GM23338 (cell line): ENCODE measurements around a stretch of chr12.

GRCh38 chr12:108966341-108966567 is 54.6 kb downstream of the SVOP start:
- PRO-cap = no peak
- RAMPAGE, long total RNA = no peak

GRCh38 chr12:109069443-109070675 is 17.5 kb downstream of the USP30 start:
- PRO-cap = bidirectional peak, plus-strand start at chr12:109069778, minus-strand start at chr12:109069716; bidirectional peak, plus-strand start at chr12:109070015, minus-strand start at chr12:109070037; bidirectional peak, plus-strand start at chr12:109070202, minus-strand start at chr12:109070221
- RAMPAGE, long total RNA = no peak

GRCh38 chr12:109091800-109092321 is 1.4 kb downstream of the ALKBH2 start:
- PRO-cap = no peak
- RAMPAGE, long total RNA = no peak

DNA sequence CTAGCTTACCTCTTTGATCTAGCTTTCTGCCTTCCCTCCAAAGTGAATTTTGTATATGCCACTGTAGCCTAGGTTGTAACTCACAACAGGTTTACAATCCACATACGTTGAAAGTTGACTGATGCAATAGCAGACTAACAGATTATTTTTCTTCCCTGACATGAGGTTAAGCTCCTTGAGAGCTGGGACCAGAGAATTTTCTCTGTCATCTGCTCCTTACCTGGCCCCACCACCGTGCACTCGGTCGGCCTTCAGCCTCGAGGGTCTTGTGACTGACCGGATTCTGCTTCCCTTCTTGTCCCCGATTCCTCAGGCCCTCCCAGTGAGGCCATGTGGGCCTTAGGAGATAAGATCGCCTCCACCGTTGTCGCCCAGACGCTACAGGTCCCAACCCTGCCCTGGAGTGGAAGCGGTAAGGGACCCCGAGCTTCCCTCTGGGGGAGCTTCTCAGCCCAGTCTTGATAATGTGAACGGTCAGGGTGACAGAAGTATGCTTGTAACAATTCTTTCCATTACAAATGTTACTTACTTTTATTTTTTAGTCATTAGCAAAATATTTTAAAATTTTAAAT is 57.5 kb downstream of the ACACB start:
- PRO-cap = no peak
- RAMPAGE, long total RNA = no peak

- PRO-cap = no peak
- RAMPAGE, long total RNA = no peak
Measured at GRCh38 chr12:109196863-109197929, 80.8 kb downstream of the ACACB start.

GRCh38 chr12:109222265-109222474 is 86.9 kb downstream of the FOXN4 start:
- PRO-cap = no peak
- RAMPAGE, long total RNA = no peak

DNA sequence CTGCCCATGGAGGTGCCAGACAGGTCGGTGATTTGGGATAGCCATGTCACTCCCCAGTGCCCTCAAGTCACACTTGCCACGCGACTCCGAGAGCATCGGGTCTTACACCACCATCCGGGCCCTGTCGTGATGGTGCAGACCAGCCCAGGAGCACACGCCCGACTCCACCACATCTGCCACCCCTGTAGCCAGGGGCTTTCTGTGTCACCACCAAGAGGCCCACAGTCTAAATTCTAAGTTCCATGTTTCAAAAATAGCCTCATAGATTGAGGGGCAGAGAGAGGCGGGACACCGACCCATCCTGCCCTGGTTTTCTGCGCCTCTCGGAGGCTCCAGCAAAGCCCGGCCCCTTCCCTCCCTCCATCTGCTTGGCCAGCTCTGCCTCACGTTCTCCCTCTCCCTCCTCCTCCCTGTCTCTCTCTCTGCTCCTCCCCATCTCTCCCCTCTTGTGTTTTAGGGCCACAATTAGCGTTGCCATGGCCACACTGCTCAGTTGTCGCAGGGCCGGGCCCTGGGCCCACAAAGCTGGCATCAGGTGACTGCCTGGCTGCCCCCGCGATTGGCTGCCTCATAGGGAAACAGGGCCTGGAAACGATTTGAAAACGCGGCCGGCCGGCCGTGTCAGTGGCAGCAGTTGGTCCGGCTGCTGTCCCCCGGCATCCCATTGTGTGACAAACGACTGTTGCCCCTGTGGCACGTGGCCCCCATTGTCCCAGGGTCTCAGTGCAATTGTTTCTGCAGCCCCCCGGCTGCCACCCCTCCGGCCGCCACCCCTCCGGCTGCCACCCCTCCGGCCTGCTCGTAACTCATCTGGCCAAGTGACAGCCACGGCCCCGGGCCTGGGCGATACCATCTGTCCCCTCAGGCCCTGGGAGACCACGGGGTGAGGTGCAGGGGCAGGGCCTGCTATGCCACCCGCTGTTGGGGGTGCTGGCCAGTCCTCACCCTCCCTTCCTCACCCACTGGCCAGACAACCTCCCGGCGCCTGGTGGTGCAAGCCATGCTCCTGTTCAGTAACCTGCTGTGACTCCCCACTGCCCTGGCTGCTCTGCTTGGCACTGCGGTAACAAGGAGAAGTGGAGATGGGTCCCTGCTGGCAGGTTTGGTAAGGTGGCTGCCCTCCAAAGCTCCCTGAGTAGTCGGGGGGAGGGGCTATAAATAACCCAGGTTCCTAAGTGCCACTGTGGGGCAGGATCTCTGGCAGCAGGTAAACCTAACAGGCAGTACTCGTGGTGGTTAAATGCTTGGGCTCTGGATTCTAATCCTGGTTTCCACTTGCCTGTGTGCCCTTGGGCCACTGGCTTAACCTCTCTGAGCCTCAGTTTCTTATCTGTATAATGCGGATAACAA is 17.4 kb downstream of the FOXN4 start:
- PRO-cap = bidirectional peak, plus-strand start at position 599 of the sequence, minus-strand start at position 325 of the sequence
- RAMPAGE, long total RNA = no peak

DNA sequence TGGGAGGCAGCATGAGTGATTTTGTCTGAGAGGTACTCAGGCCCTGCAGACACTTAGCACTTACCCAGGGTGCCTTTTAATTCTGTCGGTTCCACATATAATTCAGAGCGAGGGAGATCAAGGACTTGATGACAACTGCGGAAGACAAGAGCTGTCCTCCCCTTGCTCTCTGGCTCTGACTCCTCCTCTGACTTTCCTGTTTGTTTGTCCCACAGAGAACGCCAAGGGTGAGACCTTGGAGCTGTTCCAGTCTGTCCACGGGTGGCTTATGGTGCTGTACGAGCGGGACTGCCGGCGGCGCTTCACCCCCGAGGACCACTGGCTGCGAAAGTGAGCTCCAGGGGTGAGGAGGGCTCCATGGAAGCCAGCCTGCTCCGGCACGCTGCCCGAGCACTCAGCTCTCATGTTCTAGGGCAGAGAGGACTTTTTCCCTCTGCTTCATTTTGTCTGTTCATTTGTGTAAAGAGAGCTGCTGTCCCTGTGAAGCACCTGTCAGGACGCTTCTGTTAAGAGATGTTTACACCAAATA is 32.8 kb downstream of the UBE3B start:
- PRO-cap = no peak
- RAMPAGE, long total RNA = no peak

DNA sequence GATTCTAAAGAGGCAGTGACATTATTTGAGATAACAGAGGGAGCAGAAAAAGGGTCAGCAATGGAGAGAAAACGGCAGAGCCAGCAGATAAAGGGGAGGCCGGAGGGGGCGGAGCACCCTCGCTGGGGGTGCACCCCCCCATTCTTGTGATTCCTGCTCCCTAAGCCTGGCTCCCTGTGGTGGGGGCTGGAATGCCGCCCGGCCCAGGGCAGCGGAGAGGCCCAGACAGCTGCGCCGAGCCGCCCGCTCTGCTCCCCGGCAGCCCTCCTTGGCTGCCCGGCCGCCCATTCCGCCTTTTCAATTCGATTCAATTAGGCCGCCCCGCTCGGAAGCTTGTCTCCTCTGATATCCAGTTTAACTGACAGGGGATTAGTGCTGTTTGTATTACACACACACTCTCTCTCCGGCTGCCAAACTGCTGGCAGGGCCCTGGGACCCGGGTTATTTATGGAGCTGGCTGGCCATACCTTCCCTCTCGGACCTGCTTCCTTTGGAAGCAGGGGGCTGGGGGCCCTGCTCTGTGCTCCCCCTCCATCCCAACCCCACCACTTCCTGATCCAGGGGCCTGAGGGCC is 33.0 kb downstream of the MVK start:
- PRO-cap = no peak
- RAMPAGE, long total RNA = no peak

GRCh38 chr12:109722605-109723132 is 9.0 kb downstream of the FAM222A start:
- PRO-cap = no peak
- RAMPAGE, long total RNA = no peak

GRCh38 chr12:109723354-109723922 is 9.8 kb downstream of the FAM222A start:
- PRO-cap = no peak
- RAMPAGE, long total RNA = no peak

DNA sequence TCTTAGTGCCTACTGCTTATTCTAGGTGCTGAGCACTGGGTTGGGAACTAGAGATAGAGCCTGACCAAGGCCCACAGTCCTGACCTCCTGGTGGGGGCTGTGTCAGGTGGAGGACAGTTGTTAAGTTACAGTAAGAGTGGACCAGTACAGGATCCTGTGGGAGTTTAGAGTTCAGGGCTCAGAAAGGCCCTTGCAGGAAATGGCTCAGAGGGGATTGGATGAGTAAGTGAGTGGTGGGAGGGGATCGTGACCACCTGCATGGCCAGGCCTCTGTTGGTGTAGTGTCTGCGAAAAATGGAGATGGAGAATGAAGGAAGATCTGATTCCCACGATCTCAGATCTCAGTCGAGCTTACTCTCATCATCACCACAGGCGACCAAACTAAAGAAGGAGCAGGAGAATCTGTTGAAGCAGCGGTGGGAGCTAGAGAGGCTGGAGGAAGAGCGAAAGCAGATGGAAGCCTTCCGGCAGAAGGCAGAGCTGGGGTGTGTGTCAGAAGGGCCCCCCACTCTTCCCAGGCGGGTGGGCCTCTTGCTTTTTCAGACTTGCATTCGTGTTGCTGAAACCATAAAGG is 8.2 kb downstream of the TCHP start:
- PRO-cap = no peak
- RAMPAGE, long total RNA = no peak

GRCh38 chr12:109995202-109996162 is 686 bp downstream of the GIT2 start:
- PRO-cap = no peak
- RAMPAGE, long total RNA = no peak

- PRO-cap = no peak
- RAMPAGE, long total RNA = no peak
Measured at GRCh38 chr12:110011958-110012660, 12.9 kb downstream of the ANKRD13A start.

DNA sequence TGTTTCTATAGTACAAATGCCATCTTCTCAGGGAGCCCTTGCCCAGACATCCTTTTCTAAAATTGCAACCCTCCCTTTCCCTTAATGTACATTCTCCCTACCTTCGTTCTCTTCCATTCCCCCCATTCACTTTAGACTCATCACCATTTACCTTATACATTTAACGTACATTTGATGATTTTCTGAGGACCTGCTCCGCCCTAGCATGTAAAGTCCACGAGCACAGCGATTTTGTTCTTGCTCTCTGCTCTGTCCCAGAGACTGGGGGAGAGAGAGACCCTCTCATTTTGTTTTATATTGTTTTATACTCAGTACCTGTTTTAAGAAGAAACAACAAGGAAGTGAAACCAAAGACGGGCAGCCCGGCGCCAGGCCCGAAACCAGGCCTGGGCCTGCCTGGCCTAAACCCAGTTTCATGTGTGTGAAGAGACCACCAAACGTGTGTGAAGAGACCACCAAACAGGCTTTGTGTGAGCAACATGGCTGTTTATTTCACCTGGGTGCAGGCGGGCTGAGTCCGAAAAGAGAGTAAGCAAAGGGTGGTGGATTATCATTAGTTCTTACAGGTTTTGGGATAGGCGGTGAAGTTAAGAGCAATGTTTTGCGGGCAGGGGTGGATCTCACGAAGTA is 681 bp upstream of the C12orf76 start:
- PRO-cap = no peak
- RAMPAGE, long total RNA = no peak

- PRO-cap = no peak
- RAMPAGE, long total RNA = no peak
Measured at GRCh38 chr12:110072957-110074100, 25.0 kb upstream of the C12orf76 start.

GRCh38 chr12:110090823-110091866 is 33.0 kb upstream of the IFT81 start:
- PRO-cap = no peak
- RAMPAGE, long total RNA = no peak

DNA sequence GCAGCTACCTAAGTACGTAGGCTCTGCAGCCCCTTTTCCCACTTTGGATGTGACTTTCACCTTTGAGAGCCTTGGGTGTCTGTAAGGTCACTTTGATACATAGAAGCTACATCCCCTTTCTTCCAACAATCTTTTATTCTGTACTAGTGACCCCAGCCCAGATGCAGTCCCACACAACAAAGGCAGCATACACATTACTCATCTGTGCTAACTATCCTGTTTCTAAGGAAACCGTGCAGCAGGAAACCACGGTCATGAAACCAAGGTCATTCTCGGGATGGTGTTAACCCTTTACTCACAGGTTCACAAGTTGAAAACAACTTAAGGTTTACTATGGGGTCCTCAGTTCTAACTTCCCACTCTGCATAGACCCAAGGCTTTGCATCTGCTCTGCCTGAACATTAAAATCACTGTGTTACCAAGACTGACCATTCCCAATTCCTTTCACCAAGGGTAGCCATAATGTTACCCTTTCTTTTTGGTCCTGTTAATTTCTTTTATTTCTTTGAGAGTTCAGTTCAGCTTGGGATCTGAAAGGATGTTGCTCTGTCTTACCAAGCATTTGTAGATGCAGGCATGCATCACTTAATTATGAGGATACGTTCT is 75.5 kb downstream of the IFT81 start:
- PRO-cap = no peak
- RAMPAGE, long total RNA = no peak

DNA sequence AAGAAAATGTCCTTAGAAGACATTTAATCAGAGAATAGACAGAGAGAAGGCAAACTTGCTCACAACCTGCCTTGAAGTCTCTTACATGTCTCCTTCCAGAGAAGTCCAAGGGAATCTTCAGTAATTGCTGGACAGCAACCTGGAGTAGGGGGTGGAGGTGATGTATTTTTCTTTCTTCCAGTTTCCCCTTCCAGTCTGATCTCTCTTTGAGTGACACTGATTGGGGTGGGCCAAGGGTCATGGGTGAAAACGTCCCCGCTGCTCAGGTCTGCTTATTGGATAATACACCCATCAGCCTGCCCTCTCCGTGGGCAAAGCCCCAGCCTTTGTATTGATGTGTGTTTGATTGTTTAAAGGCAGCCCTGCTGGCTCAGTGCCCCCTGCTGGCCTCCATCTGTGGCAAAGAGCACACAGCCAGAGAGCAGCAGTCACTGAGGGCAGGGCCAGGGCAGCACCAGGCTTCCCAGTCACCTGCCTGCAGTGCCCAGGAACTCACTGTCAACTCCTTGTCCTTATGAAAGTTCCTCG is 35.7 kb upstream of the ATP2A2 start:
- PRO-cap = unidirectional peak, plus-strand start at position 427 of the sequence
- RAMPAGE, long total RNA = no peak

- PRO-cap = no peak
- RAMPAGE, long total RNA = no peak
Measured at GRCh38 chr12:110266812-110267618, 14.0 kb upstream of the ATP2A2 start.